Renal cortical epithelial cell (primary cell): ENCODE data around the genes DCUN1D1, B3GNT5 and MCF2L2.

DNA sequence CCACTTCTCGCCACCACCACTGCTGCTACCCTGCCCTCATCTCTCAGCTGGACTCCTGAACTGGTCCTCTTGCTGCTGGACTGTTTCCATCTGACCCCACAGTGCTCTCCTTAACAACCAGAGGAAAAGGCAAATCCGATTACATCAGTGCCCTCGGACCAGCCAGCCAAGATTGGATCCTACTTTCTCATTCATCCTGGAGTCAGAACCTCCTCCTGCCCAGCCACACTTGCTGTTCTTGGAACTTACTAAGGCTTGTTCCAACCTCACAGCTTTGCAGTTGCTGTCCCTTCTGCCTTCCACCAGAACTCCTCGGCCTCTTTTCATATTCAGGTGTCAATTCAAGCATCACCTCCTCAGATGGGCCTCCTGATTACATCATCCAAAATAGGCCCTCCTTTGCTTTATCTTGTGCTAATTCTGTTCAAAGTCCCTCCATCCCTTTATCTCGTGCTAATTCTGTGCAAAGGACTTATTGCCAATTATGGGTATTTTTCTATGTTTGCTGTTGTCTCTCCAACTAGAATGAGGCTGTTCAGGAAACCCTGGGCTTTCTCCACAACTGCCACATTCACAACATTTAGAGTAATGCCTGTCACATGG is 110.5 kb downstream of the PEX5L start:
- RRBS = no CpG with 5 or more reads among the region's 5 CpGs

GRCh38 chr3:180161719-180162261 is 125.1 kb upstream of the PEX5L start:
- RRBS = no CpG with 5 or more reads among the region's 9 CpGs

GRCh38 chr3:180611394-180611946 is 9.5 kb downstream of the TTC14 start:
- RRBS = no CpG with 5 or more reads among the region's 1 CpG

DNA sequence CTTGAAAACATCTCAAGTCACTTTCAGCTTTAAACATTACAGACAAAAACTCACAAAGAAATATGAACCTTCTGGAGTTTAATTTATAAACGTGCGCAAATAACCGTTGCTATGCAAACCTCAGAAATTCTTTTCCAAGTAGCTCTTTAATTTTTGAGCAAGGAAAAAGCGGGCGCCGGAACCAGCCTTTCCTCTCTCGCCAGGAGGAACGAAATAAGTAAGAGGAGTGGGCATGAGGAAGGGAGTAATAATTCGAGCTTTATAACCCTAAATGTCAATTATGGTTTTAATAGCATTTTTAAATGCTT is 530 bp downstream of the CCDC39 start:
- RRBS = no CpG with 5 or more reads among the region's 9 CpGs

GRCh38 chr3:180830165-180830364 is 82.4 kb upstream of the FXR1 start:
- RRBS = no CpG with 5 or more reads among the region's 7 CpGs

- RRBS = no CpG with 5 or more reads among the region's 3 CpGs
Measured at GRCh38 chr3:181110959-181111348, 121.4 kb upstream of the DNAJC19 start.

DNA sequence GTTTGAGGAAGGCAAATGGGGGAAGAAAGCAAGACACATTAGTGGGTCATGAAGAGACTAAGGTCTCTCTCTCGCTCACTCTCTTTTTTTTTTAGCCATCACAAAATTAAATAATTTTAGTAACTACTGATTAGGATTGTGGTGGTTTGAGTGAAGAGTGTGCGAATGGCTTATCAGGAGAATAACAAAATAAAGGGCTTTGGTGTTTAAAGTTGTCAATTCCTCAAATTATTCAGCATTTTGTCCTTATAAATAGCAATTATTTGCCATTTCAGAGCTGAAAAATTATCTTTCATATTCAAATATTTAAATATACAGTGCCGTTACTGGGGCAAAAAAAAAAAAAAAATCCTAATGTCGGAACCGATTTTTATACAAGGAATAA is 314.5 kb upstream of the DNAJC19 start:
- RRBS = no CpG with 5 or more reads among the region's 5 CpGs

GRCh38 chr3:181719974-181720930 is 8.5 kb downstream of the SOX2 start:
- RRBS = no CpG with 5 or more reads among the region's 34 CpGs

DNA sequence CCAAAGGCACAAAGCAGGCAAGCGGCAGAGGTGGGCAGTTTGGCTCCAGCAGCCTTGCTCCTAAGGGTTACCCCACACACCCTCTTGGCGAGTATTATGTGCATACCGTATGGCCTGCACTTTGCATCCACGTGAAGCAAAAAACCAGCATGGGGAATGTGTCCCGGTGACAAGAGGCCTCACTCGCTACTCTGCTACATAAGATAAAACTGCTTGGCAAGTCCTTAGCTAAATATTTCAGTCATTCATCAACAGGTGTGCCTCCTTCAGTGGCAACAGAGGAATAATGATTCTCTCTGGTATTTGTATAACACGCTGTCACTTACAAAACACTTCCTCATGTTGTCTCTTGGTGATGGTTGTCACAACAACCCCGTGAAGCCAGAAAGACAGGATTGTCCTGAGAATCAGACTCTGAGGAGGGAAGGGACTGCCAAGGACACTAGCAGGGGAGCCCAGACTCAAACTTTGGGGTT is 150.7 kb upstream of the ATP11B start:
- RRBS = no CpG with 5 or more reads among the region's 8 CpGs

DNA sequence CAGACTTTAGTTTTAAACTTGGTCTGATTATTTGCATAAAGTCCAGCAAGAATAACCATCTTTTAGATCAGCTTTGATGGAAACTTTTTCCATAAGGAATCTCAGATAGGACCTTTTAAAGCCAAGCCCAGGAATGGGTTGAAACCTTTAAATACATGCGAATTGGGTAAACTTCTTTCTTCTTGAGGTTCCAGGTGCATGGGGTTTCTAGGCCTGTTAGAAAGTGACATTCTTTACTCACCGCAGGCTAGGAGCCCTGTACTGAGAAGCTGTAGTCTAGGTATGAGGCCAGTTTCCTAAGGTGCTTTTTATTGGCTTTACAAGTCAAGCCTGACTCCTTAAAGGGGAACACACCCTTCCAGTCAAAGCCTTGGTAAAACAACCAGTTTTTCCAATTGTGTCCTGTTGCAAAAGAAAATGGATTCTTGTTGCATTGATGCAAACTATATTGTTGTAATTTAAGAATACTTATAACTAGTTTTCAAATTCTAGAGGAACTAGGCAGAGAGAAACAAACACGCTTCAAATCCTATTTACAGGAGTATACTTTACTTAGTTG is 76.1 kb upstream of the ATP11B start:
- RRBS = no CpG with 5 or more reads among the region's 3 CpGs

- RRBS = no CpG with 5 or more reads among the region's 2 CpGs
Measured at GRCh38 chr3:182872115-182872655, 78.9 kb downstream of the ATP11B start.

DNA sequence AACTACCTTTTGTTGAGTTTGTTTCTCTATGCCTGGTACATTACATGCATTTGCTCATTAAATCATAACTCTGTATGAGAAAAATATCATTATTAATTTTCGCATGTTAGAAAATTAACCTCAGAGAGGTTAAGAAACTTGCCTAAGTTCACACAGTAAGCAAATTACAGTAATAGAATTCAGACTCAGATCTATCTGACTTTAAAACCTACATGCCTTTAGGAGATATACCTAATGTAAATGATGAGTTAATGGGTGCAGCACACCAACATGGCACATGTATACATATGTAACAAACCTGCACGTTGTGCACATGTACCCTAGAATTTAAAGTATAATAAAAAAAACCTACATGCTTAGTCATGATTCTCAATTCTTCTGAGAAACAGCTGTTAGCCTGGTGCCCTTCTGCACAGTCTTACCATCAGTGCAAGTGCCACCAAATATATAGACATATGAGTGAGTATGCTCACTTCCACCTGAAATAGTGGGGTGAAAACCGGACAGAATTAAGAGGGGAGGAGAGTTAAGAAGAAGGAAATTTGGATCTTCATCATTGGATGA is 89.6 kb downstream of the DCUN1D1 start:
- RRBS = no CpG with 5 or more reads among the region's 3 CpGs

DNA sequence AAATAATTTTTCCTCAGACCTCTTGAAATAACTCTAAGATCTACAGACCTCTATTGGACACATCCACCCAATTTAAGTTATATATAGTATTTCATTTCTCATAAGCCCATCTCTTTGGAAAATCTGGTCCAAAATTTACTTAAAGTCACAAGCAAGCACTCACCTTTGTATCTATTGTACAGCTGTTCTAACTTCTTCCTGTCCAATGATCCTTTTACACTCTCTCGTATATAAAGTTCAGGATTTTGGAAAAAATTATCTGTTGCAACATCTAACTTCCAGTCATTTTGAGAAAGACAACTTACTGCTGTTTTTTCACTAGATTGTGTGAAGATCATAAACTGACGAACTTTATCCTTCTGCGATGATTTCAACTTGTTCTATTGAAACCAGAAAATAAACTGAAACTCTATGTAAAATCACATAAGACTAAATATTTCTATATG is 14.9 kb downstream of the DCUN1D1 start:
- RRBS = no CpG with 5 or more reads among the region's 3 CpGs

DNA sequence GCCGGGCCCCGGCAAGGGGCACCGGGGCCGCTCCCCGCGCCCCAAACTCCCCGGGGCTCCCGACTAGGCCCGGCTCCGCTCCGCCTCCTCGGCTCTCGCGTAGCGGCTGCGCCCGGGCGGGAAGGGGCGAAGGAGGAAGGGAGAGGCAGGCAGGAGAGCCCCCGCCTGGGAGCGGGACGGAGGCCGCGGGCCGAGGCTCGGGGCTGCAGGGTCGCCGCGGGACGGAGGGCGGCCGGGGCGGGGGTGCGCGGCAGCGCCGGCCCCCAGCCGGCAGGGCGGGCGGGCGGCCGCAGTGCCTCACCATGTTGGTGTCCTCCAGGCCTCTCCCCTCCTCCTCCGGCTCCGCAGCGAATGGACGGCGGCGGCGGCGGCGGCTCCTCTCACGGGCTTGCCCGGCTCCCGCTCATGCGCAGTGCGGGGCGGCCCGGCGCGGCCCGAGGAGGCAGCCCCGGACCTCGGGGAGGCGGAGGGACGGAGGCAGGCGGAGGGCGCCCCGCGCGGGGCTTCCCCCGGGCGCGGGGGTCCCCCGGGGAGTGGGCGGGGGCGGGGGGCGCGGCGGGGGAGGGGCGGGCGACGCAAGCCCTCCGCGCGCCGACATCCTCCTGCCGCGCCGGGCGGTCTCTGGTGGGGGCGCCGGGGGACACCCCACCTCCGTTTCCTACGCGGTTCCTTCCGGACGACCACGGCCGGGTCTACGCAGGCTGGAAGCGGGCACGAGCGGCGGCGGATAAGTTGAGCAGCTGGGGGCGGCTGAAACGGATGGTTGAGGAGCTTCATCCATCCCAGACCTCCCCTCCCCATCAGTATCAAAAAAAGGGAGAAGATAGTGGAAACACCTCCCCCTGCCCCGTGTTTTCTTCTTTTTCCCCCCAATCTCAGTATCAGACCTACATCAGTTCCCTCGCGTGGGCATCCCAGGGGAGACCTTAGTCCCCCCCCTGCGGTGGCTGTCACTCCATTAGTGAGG is at the start of gene DCUN1D1:
DCUN1D1 (minus strand) TSS at position 353 of the 967 bp plus-strand sequence.
- RRBS = 1% methylated on average over 45 of the region's 111 CpGs

GRCh38 chr3:183252927-183254056 is at the start of gene B3GNT5:
Gene B3GNT5 (plus strand): TSS chr3:183253253.
- RRBS = 2% methylated on average over 23 of the region's 95 CpGs

DNA sequence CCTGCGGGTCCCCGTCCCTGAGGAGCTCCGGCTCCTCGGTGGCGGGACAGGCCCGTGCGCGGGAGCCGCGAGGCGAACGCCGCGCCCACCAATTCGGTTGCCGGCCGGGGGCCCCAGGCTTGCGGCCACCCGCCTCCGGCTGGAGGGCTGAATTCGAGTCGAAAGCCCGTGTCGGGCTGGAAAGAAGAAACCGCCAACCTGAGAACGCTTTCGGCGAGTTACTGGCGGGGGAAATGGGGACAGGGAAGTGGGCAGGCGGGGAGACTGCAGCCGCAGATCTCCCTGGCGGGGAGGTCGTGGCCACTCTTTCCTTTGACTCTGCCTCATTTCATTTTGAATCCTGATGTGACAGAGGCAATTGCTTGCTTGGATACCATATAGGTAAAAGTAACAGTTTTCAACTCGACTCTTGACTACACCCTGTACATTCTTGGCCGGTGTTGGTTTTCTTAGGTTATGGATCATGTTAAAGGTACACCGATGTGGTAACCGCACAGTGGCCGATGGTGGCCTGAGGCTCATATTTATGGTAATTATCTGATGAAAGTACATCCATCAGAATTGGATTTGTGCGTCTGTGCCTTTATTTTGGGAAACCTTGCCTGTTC is 1.6 kb downstream of the B3GNT5 start:
- RRBS = 3% methylated on average over 13 of the region's 39 CpGs

DNA sequence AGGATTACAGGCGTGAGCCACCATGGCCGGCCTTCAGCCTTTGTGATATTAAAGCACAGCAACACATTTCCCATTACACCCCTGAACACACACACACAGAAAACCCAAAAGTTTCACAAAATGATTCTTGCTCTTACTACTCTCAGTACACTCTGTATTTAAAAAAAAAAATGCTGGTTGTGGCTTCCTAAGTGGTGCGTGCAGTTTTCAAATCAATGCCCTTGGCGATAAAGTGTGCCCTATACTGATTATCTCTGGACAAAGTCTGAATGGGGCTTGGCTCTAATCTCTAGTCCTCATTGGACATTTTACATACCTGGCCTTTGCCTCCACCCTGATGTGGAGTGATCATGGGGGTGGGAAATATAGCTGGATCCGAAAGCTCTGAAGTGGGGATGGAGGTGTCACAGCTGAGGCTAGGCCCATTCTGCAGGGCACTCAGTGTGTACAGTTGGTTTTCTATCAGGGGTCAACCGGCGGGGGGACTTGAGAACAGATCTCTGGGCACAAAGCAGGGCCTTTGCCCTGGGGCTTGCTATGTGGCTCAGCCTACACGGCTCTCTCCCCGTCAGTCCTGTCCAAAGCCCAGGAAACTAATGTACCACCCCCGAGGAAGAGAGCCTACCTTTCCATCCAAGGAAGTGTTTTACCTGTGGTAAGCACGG is 14.1 kb downstream of the B3GNT5 start:
- RRBS = no CpG with 5 or more reads among the region's 11 CpGs

DNA sequence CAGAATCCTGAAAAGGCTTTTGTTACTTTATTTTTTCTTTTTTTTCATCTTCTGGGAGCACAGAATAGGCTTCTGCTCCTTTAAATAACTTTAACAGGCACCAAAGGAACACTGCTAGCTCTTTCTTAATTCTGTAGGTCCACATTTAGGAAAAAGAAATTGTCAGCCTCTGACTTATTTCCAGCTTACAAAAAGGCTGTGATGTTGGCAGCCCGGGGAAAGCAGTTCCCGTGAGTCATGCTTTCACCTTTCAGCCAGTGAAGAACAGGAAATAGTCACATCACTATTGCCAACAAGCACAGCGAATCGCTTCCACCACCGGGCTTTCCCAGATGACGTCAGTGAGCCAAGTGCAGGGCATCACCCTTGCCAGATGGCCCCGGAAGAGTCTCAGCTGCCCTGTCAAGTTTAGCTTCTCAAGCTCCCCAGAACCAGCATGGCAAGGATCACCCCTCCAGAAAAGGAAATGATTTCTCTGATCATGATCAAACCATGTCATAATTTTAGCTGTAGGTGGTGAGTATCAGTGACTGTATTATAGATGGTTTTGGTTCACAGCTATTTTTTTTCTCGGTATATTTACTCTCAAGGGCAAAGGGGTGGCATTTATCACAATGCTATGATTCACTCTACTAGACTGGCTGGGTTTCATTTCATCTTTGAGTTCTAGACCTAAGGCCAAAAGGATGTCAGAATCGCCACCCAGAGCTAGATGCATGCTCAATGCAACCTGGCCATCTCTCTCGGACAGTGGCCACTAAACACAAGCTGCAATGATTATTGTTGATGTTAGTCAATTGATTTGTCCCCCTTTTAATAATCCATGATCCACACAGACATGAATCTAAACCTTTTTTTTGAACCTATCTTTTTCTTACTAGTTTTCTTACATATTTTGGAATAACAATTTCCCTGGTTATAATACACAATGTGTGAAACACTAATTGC is 32.9 kb downstream of the B3GNT5 start:
- RRBS = under 1% methylated on average over 5 of the region's 10 CpGs

DNA sequence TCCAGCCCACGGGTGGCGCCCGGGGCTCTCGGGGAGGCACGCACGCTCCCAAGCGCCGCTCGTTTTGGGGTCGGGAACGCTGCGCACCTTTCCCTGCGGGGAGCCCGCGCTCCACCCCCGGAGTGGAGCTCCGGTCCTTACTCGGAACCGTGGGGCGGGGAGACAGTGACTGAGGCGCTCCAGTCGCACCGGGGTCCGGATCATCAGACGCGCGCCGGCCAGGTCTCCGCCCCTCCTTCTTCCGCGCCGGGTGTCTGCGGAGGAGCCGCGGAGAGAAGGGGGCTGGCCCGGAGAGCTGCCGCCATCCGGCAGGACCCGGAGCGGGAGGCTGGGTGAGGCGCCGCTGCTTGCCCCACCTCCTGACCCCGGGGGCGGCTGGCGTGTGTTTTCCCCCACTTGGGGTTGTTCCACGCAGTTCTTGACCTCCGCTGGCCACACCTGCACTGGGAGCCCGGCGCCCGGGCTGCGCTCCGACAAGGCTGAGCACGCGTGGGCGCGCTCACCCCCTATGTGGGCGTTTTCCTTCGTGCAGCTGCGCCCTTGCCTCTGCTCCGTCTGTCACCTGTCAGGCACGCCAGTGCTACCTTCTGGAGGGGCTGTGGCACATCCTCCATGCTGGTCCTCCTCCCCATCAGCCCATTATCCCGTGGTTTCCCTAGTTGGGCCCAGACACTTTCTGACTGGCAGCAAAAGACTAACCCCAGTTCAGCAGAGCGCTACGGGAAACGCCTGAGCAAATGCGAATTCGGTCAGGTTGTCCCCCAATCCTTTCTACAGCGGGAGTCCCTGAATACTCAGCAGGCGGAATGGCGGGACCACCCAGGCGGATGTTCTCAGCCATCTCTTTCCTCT is at the start of gene MCF2L2:
MCF2L2 (minus strand) TSS at position 171 of the 852 bp plus-strand sequence.
- RRBS = 1% methylated on average over 32 of the region's 71 CpGs

GRCh38 chr3:183491820-183492439 is 63.5 kb upstream of the MCF2L2 start:
- RRBS = 85% methylated on average over 16 of the region's 40 CpGs